Right lobe of liver (tissue), 4 donors: ENCODE measurements around a stretch of chr20.

GRCh38 chr20:57043095-57043508 is 223.3 kb downstream of the BMP7 start:
- PRO-cap, 4 experiments = no peak in any of the 4 experiments
- RAMPAGE, long total RNA, 2 experiments = no peak in any of the 2 experiments

DNA sequence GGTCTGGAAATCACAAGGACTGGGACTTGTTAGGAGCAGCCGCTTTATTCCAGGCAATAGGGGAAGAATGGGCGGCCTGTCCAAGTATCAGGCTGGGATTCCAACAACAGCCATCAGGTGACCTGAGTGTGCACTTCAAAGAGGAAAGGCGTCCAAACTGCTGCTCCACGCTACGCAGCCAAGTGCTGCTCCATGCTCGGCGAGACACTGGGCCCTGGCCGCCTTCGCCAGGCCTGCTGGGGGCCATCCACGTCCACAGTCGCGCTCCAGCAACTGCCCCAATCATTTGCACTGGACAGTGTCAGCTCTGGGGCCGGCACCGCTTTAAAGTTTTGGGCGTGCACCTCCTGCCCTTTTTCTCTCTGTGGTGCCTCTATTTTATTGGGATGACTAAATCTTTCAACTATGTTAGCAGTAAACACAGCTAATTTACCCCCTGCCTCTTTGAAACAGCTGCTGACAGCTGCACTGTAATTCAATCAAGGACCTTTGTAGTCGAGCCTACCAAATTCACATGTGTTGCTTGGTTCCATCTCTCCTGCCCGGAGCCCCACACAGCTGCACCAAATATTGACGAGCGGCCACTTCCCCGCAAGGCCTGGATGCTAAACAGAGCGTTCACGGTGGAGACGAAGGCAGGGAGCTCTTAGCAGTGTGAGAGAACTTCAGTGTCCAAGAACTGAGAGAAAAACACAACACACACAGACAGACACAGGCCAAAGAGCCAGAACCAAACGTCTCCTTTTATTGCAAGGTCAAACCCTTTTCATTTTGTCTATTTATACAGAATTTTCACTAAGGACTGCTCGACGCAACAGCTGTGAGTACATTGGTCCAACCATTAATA is 98.2 kb downstream of the BMP7 start:
- PRO-cap, 4 experiments = no peak in any of the 4 experiments
- RAMPAGE, long total RNA, 2 experiments = no peak in any of the 2 experiments

GRCh38 chr20:57198021-57198679 is 68.3 kb downstream of the BMP7 start:
- PRO-cap, 4 experiments = no peak in any of the 4 experiments
- RAMPAGE, long total RNA, 2 experiments = no peak in any of the 2 experiments

DNA sequence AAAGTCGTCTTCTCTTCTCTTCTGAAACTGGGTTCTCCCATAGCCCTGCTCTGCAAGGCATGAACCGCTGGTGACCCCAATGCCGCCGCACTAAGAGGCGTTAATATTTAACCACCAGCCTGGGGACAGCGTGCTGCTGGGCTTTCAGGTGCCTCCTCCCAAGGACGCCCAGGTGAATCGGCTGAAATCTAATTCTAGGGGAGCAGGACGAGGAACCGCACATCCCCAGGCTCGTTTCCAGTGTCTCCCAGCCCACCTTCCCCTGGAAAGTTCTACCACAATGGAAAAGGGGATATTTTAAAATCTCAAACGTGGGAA is 56.4 kb downstream of the BMP7 start:
- PRO-cap, 4 experiments = peak in 3 of 4 experiments; most common plus-strand start position 191 of the sequence (in 3)
- RAMPAGE, long total RNA, 2 experiments = no peak in any of the 2 experiments

- PRO-cap, 4 experiments = no peak in any of the 4 experiments
- RAMPAGE, long total RNA, 2 experiments = no peak in any of the 2 experiments
These were observed 54.3 kb downstream of the BMP7 start for GRCh38 chr20:57211810-57212970.

DNA sequence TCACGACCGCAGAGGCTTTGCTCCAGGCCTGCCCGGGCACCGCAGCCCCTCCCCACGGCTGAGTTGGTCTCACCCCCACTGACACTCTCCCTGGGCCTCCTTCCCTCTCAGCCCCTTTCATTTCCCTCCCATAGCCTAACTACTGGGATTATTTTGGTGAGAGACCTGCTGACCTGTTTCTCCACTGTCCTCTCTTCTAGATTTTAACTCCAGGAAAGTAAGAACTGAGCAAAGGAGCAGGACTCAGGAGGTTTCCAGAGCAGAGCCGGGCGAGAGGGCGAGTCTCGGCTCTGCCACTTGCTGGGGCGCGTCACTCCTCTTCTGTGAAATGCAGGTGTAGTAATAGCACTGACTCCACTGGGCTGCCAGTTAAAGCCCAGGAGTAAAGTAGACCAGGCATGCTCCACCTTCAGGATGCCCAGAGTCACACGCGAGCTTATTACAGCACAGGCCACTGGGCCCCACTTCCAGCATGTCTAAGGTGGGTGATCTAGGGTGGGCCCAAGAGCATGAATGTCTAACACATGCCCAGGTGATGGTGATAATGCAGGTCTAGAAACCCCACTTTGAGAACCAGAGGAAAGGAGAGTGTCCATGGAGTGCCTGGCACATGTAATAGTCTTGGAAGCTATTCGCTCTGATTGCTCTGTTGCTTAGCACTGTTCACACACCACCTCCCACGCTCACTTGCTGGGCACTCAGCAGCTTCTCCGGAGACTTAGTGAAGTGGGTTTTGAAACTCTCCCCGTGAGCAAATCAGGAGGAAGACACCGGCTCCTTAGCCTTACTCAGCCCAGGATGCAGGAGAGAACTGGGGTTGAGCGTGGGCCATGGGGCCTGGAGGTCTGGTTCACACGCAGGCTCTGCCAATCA is 22.5 kb downstream of the BMP7 start:
- PRO-cap, 4 experiments = no peak in any of the 4 experiments
- RAMPAGE, long total RNA, 2 experiments = no peak in any of the 2 experiments

DNA sequence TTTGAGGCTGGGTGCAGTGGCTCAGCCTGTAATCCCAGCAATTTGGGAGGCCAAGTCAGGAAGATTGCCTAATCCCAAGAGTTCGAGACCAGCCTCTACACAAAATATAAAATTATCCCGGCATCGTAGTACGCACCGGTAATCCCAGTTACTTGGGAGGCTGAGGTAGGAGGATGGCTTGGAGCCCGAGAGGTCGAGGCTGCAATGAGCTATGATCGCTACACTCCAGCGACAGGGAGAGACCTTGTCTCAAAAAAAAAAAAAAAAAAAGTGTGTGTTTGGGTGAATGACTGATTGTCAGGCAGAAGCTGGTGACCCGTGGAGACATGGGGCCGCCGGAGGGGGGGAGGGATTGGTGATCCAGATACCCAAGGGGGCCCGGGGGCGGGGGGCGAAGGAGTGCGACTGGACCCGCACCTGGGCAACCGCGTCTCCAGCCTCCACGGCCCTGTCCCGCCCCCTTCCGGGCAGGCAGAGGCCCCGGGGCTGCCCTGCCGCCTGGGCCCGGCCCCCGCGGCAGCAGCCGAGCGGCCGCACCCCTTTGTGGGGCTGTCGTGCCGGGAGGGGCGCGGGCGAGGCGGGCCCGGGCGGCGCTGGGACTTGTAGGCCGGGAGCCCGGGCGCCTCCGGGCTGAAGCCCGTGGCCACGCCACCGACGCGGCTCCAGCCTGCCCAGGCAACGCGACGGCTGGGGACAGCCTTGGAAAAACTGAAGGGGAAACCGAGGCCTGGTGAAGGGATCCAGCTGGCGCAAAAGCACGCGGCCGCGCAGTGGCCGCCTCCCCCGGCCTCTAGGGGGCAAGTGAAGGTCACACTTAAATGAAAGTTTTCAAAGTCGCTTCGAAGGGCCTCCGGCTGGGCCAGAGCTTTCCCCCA is 2.1 kb upstream of the RBM38 start:
- PRO-cap, 4 experiments = peak in 4 of 4 experiments; most common plus-strand start position 552 of the sequence (in 2); most common minus-strand start position 435 of the sequence (in 4)
- RAMPAGE, long total RNA, 2 experiments = no peak in any of the 2 experiments

- PRO-cap, 4 experiments = no peak in any of the 4 experiments
- RAMPAGE, long total RNA, 2 experiments = no peak in any of the 2 experiments
These were observed 19.1 kb downstream of the RBM38 start for GRCh38 chr20:57410022-57410877.

- PRO-cap, 4 experiments = no peak in any of the 4 experiments
- RAMPAGE, long total RNA, 2 experiments = no peak in any of the 2 experiments
These were observed 42.3 kb downstream of the RBM38 start for GRCh38 chr20:57433363-57434117.

DNA sequence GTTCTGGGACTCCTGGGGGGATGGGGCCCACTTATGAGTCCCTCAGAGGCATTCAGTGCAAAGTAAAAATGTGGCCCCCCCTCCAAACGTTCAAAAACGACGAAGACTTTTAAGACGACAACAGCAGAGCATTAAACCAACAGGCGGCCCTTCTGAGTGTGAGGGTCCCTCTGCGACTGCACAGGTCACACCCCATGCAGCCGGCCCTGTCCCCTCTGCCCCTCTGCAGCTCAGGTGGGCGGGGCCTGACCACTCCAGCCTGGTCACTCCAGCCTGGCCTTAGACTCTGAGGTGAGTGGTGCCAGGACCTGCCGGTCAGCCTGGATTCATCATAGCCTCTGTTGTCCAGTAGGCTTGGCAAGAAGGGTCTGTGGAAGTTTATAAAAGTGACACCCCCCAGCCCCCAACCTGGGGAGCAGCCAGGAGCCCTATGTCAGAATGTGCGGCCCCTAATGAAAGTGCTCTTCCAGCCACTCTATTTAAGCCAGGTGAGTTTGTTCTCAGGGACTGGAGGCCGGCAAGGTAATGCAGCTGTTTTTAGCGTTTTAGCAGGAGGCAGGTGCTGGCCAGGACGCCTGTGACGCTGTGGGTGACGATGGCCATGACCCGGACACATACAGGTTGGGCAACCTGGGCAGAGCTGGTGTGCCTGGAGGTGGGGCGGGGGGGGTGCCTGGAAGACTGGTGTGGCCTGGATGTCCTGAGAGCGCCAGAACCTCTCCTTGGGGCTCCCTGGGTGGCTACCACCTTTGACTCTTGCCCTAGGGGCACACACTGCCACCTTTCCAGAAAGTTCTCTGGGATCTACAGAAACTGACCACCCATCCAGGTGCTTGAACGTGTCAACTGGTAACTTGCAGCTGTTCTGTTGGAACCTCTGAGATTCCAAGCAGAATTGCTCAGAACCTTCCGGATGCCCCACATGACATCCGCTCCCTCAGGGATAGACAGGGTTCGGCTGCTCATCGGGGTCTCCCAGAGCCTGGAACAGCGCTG is 51.6 kb downstream of the RBM38 start:
- PRO-cap, 4 experiments = peak in 4 of 4 experiments; most common plus-strand start position 282 of the sequence (in 3); most common minus-strand start position 527 of the sequence (in 4)
- RAMPAGE, long total RNA, 2 experiments = no peak in any of the 2 experiments

DNA sequence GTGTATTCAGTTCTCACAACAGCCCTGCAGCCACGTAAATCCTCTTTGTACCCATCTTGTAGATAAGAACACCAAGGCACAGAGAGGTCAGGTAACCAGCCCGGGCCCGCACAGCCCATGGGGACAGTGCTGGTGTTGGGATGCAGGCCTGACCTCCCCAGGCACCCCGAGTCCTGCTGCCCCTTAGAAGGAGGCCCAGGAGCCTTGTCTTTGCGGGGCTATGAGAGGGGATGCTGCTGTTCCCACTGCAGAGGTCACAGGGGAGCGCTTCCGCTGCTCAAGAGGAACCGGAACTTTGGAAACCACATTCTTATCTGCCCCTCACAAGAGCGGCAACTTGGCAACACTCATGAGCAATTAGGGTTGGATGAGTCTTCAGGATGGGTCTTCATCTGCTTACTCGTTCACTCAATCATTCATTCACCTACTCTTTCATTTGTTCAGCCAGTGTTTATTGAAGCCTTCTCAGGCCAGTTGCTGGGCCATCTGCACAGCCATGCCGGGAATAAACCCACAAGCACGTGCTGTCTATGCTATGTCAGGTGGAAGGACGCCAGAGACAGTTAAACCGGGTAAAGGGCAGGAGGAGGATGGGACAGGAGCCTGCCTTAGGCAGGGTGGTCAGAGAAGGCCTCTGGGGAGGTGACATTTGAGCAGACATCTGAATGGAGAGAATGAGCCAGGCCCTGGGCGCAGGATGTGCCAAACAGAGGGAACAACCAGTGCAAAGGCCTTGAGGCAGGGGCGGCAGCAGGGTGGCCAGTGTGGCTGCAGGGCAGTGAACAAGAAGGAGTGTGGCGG is 60.8 kb downstream of the RBM38 start:
- PRO-cap, 4 experiments = no peak in any of the 4 experiments
- RAMPAGE, long total RNA, 2 experiments = no peak in any of the 2 experiments

DNA sequence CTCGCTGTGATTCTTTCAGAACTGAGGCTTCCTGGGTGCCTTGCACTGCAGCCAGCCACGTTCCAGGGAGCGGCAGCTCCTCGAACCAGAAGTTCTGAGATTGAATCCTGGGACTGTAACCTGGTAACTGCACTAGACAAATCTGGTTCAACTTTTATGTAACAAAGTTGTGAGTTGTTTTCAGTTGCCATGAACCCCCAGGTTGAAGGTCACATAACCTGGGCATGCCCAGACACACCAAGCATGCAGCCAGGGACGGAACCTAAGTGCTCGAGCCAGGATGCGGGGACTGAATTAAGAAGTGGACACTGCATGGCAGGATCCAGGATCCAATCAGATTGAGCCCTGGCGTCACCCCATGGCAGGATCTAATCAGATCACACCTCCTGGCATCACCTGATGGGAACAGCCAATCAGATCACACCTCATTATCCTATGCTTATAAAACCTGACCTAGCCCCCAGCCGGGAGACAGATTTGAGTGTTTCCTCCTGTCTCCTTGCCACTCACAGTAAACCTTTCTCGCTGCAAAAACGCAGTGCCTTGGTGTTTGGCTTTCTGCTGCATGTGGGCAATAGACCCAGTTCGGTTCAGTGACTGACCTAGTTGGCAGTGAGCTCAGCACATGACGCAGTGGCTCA is 66.0 kb downstream of the RBM38 start:
- PRO-cap, 4 experiments = peak in 1 of 4 experiments; most common plus-strand start position 484 of the sequence (in 1); most common minus-strand start position 268 of the sequence (in 1)
- RAMPAGE, long total RNA, 2 experiments = no peak in any of the 2 experiments

DNA sequence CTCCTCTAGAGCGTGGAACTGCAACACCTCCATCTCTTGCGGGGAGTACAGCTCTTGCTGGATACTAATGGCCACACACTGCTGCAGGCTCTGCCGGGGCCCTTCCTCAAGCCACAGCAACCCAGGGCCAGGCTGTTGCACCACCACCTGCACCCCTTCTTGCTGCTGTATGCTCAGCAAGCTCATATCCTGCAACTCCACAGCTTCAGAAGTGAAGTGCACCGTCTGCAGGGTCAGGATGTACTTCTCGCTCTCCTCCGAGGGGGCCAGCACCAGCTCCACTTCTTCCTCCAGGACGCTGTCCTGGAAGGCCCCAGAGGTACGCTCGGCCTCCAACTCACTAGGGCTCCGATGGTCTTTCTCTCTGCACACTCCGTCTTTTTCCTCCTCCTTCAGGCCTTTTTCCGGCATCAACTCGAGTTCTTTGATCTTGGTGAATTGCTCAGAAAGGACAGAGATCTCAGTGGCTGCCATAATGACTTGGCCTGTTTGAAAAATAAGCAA is 1.2 kb downstream of the CTCFL start:
- PRO-cap, 4 experiments = no peak in any of the 4 experiments
- RAMPAGE, long total RNA, 2 experiments = no peak in any of the 2 experiments

DNA sequence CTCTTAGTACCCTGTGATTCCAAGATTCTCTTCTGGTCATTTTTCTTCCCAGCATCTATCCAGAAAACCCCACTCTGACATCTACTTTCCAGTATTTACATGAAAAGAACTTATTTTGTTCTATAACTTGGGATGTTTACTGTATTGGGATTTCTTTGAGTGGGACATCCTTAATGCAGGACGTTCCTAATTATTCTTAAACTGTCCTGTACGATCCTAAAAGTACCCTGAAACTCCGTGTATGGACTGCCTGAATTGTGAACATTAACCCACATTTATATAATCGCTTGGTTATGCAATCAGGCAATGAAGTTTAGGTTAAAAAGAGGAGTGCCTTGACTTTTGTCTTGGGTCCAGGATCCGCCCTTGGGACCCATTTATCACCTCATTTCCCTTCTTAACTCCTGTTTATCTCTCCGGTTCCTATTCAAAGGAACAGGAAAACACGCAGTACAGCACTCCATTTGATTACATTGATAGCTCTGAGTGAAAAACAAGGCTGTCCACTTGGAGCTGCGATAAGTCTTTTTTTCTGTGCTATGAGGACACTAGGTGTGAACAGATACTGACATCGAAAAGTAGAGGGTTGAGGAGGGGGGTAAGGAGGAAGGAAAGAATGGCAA is 16.1 kb upstream of the PCK1 start:
- PRO-cap, 4 experiments = peak in 4 of 4 experiments; most common plus-strand start position 426 of the sequence (in 3); most common minus-strand start position 248 of the sequence (in 4)
- RAMPAGE, long total RNA, 2 experiments = no peak in any of the 2 experiments

DNA sequence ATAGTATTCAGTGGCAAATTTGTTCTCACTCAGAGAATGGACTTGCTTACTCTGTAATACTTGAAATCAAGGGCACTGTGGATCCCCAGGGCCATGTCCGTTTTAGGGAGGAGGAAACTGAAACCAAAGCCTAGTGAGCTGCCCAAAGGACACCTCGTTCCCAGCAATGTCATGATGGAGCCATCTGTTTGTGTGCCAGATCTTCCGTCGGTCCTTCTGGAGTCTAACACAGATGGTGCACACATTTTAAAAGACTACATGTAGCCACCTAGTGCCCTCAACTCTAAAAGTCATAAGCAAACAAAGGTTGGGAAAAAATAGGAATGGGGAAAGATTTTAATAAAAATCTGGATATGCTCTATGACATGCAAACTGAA is 7.3 kb upstream of the PCK1 start:
- PRO-cap, 4 experiments = peak in 2 of 4 experiments; most common plus-strand start position 198 of the sequence (in 1); most common minus-strand start position 218 of the sequence (in 2)
- RAMPAGE, long total RNA, 2 experiments = no peak in any of the 2 experiments

DNA sequence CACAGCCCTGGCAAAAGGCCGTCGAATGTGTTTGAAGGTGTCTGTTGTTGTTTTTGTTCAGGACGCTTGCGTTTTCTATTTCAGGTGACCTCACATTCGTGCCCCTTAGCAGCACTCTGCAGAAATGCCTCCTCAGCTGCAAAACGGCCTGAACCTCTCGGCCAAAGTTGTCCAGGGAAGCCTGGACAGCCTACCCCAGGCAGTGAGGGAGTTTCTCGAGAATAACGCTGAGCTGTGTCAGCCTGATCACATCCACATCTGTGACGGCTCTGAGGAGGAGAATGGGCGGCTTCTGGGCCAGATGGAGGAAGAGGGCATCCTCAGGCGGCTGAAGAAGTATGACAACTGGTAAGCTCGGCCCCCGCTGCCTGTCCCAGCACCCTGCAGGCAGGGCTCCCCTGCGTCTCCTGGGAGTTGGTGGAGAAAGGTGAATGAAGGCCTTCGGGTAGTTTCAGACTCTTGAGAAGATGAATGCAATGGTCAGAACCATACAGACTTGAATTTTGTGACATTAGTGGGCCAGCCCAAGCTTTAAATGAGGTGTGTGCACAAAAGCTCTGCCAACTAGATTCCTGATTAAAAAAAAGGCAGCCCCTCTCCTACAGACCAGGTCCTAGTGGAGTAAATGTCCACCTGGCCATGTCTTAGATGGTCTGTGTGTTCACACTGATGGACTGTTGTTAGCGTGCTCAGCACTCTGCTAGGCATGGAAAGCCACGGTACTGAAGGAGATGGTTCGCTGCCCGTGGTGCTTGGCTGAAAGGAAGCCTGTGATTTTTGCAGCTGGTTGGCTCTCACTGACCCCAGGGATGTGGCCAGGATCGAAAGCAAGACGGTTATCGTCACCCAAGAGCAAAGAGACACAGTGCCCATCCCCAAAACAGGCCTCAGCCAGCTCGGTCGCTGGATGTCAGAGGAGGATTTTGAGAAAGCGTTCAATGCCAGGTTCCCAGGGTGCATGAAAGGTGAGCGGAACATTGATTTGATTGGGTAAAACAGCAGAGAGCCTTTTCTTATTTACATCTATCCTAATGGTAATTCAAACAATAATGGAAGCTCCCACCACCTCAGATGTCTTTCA is 718 bp downstream of the PCK1 start:
- PRO-cap, 4 experiments = peak in 4 of 4 experiments; most common plus-strand start position 261 of the sequence (in 2); most common minus-strand start position 811 of the sequence (in 2)
- RAMPAGE, long total RNA, 2 experiments = no peak in any of the 2 experiments

DNA sequence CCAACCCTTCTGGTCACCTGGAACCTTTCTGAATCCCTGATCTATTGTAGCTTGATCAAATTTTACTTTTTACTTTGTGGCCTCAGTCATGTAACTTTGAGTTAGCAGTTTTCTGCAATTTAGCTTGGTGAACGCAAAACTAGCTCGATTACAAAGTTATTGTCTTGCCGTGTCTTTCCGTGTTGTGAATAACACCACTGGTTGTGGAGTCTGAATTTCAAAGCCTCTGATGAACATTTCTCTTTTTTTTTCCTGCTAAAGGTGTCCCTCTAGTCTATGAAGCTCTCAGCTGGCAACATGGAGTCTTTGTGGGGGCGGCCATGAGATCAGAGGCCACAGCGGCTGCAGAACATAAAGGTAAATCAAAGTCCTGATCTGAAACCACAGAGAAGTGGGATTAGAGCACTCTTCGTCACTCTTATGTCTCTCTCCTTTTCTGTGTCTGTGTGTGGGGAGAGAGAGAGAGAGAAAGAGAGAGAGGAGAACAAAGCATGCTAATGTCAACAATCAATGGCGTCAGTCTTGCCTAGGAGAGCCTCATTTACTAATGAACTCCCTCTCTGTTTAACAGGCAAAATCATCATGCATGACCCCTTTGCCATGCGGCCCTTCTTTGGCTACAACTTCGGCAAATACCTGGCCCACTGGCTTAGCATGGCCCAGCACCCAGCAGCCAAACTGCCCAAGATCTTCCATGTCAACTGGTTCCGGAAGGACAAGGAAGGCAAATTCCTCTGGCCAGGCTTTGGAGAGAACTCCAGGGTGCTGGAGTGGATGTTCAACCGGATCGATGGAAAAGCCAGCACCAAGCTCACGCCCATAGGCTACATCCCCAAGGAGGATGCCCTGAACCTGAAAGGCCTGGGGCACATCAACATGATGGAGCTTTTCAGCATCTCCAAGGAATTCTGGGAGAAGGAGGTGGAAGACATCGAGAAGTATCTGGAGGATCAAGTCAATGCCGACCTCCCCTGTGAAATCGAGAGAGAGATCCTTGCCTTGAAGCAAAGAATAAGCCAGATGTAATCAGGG is 4.2 kb downstream of the PCK1 start:
- PRO-cap, 4 experiments = peak in 4 of 4 experiments; most common plus-strand start position 784 of the sequence (in 4); most common minus-strand start position 422 of the sequence (in 1)
- RAMPAGE, long total RNA, 2 experiments = start-site peak on the plus strand in 1 of 2 experiments, centred at position 649 of the sequence, 4,658 reads per replicate

GRCh38 chr20:57579787-57580451 is 19.0 kb downstream of the PCK1 start:
- PRO-cap, 4 experiments = no peak in any of the 4 experiments
- RAMPAGE, long total RNA, 2 experiments = no peak in any of the 2 experiments

- PRO-cap, 4 experiments = no peak in any of the 4 experiments
- RAMPAGE, long total RNA, 2 experiments = no peak in any of the 2 experiments
These were observed 2.2 kb downstream of the ZBP1 start for GRCh38 chr20:57617830-57618669.

DNA sequence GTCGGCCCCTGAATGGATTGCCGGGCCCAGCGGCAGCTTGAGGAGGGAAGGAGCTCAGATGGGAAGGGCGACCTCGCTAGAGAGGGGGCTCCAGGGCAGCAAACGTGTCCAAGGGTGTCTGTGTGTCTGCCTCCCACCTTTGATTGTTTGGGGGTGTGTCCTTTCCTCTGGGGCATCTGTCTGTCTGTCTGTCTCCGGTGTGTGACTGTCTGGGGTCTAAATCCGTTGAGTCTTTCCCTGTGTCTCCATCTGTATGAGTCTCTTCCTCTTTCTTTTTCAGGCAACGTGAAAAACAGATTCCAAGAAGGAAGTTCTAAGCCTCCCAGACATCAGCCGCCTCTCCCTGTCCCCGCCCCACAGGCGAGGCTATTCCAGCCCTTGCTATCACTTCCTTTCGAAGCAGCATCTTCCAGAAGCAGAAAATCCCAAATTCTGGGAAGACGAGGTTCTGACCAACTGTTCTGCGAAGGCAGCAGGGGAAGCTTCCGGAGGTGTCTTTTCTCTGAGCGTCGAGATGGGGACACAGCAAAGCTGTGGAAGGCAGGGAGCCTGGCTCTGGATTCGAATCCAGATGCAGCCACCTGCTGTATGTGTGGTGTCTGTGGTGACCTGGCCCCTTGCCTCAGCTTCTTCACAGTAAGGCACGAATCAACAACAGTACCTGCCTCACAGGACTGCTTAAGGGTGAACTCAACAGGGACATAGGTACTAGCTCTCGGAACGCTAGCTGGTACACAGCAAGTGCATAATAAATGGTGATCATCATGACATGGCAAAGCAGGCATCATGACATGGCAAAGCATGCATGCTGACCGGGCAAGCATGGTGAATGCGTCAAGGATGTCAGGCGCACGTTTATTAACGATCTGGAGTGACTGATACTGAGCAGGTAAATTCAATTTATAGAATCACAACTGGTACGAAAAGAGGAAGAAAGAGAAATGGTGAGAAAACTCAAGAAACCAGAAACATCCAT is 33.9 kb downstream of the PMEPA1 start:
- PRO-cap, 4 experiments = no peak in any of the 4 experiments
- RAMPAGE, long total RNA, 2 experiments = no peak in any of the 2 experiments